NCI-H460 (cell line): ENCODE results near the genes HMCN1 and PTGS2.

DNA sequence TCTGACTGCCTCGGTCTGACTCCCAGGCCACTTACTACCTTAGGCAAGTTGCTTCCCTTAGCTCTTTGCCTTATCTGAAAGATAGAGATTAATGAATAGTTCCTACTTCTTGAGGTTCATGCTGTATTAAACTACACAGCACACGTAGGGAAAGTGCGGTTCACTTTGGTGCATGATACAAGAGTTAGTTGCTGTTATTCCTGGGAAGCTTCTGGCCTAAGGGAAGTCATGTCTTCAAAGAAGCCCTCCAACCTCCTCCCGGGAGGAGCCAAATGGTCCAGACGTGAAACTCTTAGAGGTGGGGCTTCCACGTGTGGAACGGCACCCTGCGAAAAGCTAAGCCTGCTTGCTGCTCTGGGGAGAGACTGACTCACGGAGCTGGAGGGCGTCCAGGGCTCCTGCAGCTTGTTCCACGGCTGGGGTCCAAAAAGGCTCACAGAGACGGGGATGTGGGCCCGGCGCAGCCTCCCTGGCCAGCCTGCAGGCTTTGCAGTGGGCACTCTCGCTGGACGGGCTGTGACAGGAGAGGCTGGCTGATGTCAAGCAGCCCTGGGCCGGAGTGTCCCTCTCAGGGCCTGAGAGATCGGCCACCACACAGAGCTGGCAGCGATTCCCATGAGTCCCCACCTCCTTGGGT is 105.2 kb downstream of the COLGALT2 start:
RAMPAGE:
- cytosol, long total RNA = no peak
- long total RNA = no peak
- nucleus, long total RNA = no peak

DNA sequence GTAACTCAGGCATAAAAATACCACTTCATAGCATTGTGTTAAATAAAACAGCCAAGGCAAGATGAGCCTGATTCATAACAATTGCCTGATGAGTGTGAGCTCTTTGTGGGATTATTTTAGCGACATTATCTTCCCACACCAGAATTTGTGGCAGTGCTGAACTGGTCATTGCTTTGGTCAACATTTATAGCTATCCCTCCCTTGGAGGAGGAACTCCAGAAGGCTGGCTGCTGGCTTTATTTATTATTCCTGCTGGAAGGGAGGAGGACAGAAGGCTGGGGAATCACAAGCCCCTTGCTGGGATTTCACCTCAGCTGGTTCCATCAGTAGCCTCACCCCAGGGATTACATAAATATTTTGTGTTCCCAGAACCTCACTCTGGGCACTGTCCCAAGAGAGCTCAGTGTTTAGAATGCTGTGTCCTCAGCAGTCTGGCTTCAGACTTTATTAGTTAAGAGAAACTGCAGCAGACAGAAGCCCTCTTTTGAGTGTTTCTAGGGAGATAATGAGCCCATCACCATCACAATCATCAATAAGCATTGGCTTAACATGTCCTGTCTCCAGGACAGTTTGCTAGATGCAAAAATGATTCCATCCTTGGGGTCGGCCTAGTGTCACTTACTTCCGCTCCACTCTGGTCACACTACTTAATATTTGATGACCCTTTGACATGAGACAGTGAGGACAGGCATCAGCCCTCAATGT is 102.8 kb upstream of the C1orf21 start:
RAMPAGE:
- cytosol, long total RNA = no peak
- long total RNA = no peak
- nucleus, long total RNA = no peak

RAMPAGE:
- cytosol, long total RNA = no peak
- long total RNA = no peak
- nucleus, long total RNA = no peak
Observed at GRCh38 chr1:184529318-184529767, 142.5 kb downstream of the C1orf21 start.

RAMPAGE:
- cytosol, long total RNA = no peak
- long total RNA = no peak
- nucleus, long total RNA = no peak
Observed at GRCh38 chr1:184626503-184627394, 127.9 kb downstream of the EDEM3 start.

GRCh38 chr1:184743163-184743759 is 11.4 kb downstream of the EDEM3 start:
RAMPAGE:
- cytosol, long total RNA = no peak
- long total RNA = no peak
- nucleus, long total RNA = no peak

DNA sequence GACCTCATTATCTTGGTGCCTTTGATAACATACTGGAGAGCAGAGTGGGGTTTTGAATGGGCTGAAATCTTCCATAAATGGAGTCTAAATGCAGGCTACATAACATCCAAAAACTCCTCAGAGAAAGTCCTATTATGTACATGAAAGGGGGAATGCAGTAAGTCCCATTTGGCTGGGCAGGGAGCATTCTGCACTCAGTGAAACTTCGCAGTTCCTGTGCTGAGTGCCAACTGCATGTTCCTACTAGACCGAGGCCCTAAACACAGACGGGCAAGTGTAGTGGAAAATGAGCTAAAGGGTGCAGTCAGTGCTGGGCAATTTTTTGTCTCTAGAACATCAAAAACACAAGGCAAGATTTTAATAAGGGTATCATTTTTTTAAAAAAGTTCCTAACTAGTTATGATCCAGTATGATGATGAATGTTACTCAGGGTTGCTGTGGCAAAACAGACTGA is 91.7 kb downstream of the NIBAN1 start:
RAMPAGE:
- cytosol, long total RNA = no peak
- long total RNA = no peak
- nucleus, long total RNA = no peak

DNA sequence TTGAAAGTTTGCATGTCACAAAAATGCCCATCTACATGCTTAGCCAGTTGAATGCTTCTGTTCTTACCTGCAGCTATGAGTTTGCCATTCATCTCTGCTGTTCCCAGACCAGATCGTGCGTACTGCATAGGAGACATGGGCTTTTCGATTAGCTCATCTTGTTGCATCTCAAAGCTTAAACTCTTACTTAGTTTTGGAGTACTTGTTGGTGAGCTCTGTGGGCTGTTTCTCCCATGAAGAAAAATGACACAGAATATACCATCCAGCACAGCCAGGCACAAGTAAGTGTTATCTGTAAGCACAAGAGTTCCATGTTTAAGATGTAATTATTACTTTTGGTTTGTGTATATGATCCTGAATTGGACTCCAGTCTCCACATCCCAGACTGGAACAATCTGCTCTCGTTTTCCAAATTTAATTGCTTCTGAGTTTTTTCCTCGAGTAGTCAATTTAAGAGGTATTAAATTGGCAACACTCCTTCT is 16.1 kb downstream of the IVNS1ABP start:
RAMPAGE:
- cytosol, long total RNA = no peak
- long total RNA = no peak
- nucleus, long total RNA = no peak

RAMPAGE:
- cytosol, long total RNA = no peak
- long total RNA = no peak
- nucleus, long total RNA = no peak
Observed at GRCh38 chr1:185305288-185305935, 11.6 kb downstream of the IVNS1ABP start.

RAMPAGE:
- cytosol, long total RNA = no peak
- long total RNA = no peak
- nucleus, long total RNA = no peak
Observed at GRCh38 chr1:185439547-185440320, 122.7 kb upstream of the IVNS1ABP start.

RAMPAGE:
- cytosol, long total RNA = no peak
- long total RNA = no peak
- nucleus, long total RNA = no peak
Observed at GRCh38 chr1:185568335-185568850, 165.8 kb upstream of the HMCN1 start.

GRCh38 chr1:185694038-185694637 is 40.1 kb upstream of the HMCN1 start:
RAMPAGE:
- cytosol, long total RNA = no peak
- long total RNA = no peak
- nucleus, long total RNA = no peak

DNA sequence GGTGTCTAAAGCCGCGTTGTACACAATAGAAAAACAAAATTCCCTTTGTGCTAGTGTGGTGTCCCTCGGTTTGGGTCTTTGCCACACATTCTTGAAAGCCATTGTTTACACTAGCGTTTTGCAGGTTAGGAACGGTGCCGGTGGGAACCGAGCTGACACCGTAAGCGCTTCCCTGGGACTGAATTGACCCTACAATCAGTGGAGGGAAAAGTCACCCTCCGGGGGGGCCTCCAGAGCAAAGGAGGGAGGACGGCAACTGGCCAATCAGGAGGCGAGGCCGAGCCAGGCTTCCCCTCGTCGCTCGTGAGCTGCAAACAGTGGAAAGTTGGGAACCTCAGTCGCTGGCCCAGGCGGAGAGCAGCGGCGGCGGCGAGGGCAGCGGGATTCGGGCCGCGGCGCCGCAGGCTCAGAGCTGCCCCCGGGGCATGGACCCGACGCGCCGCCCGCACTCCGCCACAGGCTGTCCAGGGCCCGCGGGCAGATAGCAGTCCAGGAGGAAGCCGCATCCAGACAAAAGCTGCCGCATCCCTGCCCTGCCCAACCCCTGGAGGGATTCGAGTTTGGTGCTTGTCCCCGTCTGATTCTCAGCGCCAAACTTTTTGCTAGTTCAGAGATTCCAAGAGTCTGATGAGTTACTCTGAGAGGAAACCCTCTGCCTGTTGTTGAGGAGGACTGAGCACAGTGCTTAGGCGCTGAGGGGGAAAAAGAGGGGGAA is at the start of gene HMCN1:
TSS of gene HMCN1 (plus strand) at position 337 of the 715 bp plus-strand sequence.
RAMPAGE:
- cytosol, long total RNA = no peak
- long total RNA = no peak
- nucleus, long total RNA = no peak

RAMPAGE:
- cytosol, long total RNA = no peak
- long total RNA = no peak
- nucleus, long total RNA = no peak
Observed at GRCh38 chr1:186361458-186361951, 13.5 kb downstream of the TPR start.

DNA sequence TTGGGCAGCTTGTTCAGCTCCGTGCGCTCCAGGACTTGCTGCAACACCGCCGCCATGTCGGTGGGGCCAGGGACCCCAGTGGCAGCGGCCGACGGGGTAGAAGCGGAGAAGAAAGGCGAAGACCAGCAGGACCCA is 213 bp downstream of the TPR start:
RAMPAGE:
- cytosol, long total RNA = no peak
- long total RNA = no peak
- nucleus, long total RNA = no peak

DNA sequence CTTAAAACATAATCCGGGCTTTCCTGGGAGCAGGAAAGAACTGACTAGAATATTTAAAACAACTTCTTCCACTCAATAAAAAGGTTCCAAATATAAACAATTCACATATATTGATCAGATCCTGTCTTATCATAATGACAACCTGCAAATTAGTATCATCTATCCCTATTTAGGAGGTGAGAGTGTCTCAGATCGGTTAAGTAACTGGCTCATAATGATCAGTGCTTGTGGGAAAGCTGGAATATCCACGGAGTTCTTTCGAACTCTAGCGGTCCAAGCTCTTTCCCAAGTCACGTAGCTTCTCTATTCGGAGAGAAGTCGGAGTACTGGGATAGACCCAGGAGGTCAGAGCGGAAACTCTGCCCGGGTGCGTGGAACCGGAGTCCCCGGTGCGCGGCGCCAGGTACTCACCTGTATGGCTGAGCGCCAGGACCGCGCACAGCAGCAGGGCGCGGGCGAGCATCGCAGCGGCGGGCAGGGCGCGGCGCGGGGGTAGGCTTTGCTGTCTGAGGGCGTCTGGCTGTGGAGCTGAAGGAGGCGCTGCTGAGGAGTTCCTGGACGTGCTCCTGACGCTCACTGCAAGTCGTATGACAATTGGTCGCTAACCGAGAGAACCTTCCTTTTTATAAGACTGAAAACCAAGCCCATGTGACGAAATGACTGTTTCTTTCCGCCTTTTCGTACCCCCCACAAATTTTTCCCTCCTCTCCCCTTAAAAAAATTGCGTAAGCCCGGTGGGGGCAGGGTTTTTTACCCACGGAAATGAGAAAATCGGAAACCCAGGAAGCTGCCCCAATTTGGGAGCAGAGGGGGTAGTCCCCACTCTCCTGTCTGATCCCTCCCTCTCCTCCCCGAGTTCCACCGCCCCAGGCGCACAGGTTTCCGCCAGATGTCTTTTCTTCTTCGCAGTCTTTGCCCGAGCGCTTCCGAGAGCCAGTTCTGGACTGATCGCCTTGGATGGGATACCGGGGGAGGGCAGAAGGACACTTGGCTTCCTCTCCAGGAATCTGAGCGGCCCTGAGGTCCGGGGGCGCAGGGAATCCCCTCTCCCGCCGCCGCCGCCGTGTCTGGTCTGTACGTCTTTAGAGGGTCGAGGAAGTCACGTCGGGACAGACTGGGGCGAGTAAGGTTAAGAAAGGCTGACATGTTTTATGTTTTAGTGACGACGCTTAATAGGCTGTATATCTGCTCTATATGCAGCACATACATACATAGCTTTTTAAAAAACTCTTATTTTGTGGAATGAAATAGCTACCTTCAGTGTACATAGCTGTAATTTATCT is at the start of gene PTGS2:
TSS of gene PTGS2 (minus strand) at position 596 of the 1,283 bp plus-strand sequence.
RAMPAGE:
- cytosol, long total RNA = start-site peak on the minus strand centred at position 504 of the sequence, 42 bp wide, 6 and 5 reads in 2 replicates
- long total RNA = no peak
- nucleus, long total RNA = no peak

GRCh38 chr1:186781681-186782059 is 47.1 kb upstream of the PLA2G4A start:
RAMPAGE:
- cytosol, long total RNA = no peak
- long total RNA = no peak
- nucleus, long total RNA = no peak

DNA sequence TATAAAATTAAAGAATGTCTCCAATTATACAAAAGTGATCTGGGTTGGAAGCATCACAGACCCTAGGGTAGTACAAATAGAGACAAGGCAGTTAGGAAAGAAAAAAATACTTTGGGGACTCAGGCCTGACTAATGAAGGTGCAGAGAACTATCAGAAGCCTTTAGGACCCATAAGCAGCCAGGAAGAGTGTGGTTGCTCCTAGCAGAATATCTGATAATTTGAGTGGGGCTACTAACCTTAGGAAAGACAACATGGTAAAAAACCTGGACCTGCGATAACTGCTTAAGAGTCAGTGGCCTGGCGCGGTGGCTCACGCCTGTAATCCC is 542.7 kb downstream of the BRINP3 start:
RAMPAGE:
- cytosol, long total RNA = no peak
- long total RNA = no peak
- nucleus, long total RNA = no peak

RAMPAGE:
- cytosol, long total RNA = no peak
- long total RNA = no peak
- nucleus, long total RNA = no peak
Observed at GRCh38 chr1:190474261-190475014, 3.2 kb downstream of the BRINP3 start.

DNA sequence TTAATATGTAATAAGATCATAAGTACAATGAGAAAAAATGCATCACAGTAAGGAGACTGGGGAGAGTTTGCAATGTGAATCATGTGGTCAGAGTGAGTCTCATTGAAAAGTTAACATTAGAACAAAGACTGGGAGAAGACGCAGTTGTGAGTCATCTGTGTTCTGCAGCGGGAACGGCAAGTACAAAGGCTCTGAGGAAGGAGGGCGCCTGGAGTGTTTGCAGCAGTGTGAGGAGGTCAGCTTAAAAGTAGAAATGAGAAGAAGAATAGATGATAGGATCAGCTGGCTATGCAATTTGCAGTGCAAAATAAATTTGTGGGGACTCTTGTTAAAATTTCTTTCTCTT is 44.5 kb upstream of the RGS1 start:
RAMPAGE:
- cytosol, long total RNA = no peak
- long total RNA = no peak
- nucleus, long total RNA = no peak

DNA sequence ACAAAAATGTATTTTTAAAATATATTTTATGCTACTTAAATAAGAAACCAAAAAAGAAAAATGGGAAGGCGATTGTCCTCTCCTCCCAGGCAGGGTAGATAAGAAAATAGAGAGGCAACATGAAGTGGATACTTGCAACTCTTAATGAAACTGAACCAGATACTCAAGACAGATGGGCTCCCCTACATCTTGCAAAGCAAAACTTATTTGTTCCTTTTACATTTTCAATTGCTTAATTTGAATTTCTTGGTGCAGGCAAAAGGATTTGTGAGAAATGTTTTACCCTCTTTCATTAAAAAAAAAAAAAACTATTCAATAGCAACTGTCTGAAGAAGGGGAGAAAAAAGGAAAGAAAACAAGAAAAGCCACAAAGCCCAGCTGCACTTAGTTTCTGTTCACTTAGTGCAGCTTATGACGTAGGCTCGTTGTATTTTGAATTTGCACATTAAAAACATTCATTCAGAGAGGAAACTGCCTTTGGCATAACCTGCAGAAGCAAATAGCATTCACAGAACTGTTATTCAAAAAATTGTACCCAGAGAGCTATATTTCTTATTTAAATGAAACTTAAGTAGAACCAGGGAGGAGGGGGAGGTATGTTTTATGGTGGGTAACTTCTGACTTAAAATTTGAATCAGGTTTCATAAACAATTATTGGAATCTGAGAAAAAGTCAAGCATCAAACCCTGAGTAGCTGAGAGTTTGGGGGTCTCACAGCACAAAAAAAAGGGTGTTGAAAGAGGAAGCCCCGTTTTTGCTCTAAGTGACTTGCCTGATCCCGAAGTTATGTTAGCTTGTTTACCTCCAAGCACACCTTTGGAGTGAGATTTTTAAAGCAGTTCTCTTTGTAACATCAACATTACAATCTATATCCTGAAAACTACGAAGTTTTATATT is 36.6 kb upstream of the RGS1 start:
RAMPAGE:
- cytosol, long total RNA = no peak
- long total RNA = no peak
- nucleus, long total RNA = no peak